Daoy (cell line): ENCODE measurements around the genes TMC8, TK1 and SOCS3.

DNA sequence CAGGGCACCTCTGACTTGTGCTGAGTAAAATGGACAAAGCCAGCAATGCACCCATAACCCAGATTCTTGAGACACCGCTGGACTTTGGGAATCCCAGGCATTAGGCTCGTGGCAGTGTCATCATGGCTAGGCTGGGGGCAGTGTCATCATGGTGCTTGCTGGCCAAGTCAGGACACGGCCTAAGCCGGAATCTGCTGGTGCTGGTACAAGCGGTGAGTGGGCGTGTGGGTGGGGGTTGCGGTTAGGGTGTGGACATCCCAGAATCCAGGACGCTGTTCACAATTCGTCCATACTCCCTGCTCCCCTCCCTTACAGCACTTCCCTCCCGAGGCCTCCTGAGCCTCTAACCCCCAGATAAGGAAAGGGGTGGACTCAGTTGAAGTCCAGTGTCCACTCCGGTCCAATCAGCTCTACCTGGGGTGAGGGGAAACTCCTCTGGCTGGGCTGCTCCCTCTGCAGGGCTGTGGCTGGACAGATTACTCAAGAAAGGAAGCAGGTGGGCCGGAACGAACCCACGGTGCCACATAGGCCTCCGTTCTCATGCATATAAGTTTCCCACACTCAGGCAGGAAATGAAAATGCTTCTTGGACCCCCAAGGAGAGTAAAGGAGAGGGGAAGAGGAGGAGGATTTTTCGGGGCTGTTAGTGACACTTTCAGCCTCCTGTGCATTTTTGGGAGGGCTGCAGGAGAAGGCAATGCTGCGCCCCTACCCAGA, 1.6 kb upstream of the SEPTIN9 start:
- RAMPAGE, long total RNA: no peak

- RAMPAGE, long total RNA: no peak
Measured at GRCh38 chr17:77280837-77281382, 389 bp upstream of the SEPTIN9 start.

GRCh38 chr17:77322391-77322718, 41.1 kb downstream of the SEPTIN9 start:
- RAMPAGE, long total RNA: no peak

GRCh38 chr17:77350154-77350692, 68.9 kb downstream of the SEPTIN9 start:
- RAMPAGE, long total RNA: no peak

DNA sequence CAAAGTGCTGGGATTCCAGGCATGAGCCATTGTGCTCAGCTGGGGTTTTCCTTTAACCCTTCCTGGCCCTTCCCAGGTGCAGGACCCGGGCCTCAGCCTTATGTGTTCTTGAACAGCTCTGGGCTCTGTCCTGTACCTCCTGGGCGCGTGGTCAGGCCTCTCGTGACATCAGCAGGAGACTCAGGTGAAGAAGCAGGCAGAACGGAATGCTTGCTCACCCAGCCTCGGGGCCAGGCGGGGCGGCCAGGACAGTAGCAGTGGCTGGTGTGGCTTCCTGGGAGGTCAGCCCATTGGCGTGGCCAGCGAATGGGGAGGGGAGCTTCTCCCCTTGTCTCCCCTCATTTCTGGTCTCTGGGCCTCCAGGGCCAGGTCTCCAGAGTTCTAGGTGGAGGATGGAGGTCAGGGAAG, 140.8 kb downstream of the SEPTIN9 start:
- RAMPAGE, long total RNA: no peak

DNA sequence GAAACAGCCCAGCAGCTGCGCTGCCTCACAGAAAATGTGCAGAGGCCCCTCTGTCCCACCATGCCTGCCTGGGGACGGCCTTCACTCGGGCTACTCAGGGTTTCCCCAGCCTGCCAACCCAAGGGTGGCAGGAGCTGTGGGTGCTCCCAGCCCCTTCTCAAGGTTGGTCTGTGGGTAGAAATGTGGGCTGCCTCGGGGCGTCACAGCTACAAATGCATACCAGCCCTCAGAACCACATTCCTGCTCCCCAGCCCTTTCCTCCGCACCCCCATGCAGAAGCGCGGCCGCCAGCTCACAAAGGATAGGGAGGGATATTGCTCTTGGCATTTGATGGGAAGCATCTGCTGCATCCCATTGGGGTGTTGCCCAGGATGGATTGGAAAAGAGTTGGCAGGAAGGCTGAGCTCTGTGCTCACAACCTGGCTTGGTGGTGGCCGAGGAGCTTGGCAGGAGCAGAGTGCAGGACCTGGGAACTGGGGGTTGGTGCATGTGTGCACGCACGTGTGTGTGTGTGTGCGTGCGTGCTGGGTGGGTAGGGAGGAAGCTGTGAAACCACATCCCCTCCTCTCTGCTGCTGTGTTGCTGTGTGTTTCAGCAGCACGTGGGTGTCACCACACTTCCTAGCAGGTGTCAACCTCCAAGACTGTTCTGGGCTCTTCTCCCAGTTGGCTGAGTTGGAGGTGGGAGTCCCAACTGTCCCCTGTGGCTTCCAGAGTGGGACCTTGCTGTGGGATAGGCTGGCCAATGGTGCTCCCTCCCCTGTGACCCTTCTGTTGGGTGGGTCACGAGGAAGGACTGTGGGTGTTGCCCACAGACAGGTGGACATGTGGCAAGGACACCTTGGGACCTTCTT, 164.0 kb downstream of the SEPTIN9 start:
- RAMPAGE, long total RNA: no peak

- RAMPAGE, long total RNA: no peak
Measured at GRCh38 chr17:77523635-77523960, 242.3 kb downstream of the SEPTIN9 start.

DNA sequence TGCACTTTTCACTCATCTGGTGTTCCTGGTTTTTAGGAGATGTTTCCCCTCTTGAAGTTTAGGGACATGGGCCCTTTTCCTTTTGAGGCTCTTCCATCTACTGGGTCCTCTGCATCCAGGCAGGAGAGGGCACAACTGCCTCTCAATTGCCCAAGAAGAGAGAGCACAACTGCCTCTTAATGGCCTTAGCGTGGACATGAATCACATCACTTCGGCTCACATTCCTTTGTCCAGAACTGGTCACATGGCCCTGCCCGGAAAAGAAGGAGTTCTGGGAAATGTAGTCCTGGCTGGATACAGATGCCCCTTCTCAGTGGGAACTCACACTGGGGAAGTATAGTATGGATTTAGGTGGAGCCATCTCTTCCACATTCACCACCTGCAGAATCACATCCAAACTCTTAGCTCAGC, 9.7 kb upstream of the TNRC6C start:
- RAMPAGE, long total RNA: no peak

GRCh38 chr17:77970323-77970943, 11.9 kb downstream of the TNRC6C start:
- RAMPAGE, long total RNA: no peak

- RAMPAGE, long total RNA: no peak
Measured at GRCh38 chr17:78049644-78050649, 78.6 kb downstream of the TMC6 start.

DNA sequence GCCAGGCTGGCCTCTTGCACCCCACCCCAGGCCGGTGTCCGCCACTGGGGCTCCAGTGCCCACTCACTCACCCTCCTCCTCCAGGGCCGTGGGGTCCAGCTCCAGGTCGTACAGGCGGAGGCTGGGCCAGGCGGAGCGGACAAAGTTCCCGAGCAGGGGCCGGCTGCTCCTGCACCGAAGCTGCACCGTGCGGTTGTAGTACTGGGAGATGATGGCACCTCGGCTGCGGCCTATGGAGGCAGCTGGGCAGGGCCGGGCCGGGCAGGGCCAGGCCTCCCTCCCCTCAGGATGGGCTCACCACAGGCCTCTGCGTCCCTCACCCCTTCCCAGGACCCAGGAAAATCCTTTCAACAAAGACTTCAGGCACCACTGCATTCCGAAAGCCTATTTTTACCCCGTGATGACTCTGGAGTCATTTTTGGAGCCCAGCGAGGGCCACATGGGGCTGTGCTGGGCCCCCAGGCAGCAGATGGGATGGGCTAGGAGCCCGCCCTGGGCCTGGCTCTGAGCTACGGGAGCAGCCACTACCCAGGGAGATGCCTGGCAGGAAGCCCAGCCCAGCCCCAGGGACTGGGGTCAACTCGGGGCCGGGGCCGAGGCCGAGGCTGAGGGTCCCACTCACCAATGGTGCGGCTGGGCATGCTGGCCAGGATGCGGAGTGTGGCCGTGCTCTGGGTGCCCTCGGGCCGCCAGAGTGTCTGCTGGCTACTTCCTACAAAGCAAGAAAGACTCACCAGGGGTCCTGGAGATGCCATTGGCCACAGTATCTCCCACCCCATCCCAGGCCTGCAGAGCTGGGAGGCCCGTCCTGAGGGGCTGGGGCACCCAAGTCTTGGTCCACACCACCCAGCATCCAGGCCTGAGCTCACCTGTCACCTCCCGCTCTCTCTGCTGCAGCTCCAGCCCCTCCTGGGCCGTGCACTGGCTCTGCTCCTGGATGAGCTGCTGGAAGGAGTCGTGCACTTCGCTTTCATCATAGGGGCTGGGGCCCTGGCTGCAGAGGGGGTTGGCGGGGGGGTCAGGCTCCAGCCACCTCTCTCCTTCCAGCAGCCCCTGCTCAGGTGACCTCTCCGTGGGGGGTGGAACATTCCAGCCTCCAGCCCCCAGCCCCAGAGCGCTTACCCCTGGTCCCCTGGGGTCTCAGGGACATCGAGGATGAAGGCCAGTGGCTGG, 2.5 kb downstream of the TMC6 start:
- RAMPAGE, long total RNA: no peak

- RAMPAGE, long total RNA: no peak
Measured at GRCh38 chr17:78130525-78131153, at the start of gene TMC8. Gene TMC8 (plus strand): TSS chr17:78130771.

GRCh38 chr17:78145102-78145997, 835 bp upstream of the C17orf99 start:
- RAMPAGE, long total RNA: no peak

DNA sequence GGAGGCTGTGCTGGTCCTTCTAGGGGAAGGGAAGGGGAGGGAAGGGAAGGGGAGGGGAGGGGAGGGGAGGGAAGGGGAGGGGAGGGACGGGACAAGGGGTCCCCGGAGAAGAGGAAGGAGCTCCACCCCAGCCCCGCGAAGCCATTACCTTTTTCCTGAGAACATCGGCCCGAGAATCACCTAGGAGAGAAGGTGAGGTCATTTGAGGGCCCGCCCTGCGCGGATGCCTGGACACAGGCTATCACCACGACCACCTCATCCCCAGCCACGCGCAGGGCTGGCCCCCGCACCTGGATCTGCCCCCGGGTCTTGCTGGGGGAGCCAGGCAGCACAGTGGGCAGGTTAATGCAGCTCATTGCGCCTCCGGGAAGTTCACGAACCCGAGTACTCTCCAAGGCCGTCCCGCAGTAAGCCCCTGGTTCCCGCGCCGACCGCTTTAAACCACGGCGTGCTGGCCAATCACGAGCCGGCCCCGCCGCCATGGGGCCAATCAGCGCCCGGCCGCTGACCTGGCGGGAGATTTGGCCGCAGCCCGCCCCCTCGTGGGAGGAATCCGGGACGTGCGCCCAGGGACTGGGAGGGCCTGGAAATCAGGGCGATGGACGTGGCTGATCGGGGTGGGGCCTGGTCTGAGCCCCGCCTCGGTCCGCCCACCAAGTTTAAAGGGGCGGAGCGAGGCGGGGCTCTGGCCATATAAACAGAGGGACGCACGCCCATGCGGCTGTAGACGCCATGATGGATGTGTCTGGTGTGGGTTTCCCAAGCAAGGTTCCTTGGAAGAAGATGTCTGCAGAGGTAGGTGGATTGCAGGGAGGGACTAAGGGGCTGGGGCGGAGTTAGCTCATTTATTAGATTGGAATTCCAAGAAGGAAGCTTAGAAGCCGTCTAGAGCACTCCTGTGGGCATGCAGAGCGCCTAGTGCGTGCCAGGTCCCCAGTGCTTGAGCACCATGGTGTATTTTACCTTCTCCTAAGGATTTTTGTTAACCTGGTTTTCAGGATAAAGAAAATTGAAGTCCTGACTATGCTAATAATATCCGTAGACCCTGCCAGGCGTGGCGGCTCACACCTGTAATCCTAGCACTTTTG, at the start of gene TK1:
TSS of gene TK1 (minus strand) at position 414 of the 1,088 bp plus-strand sequence.
- RAMPAGE, long total RNA: no peak

- RAMPAGE, long total RNA: no peak
Measured at GRCh38 chr17:78222615-78223667, 8.5 kb upstream of the TMEM235 start.

- RAMPAGE, long total RNA: no peak
Measured at GRCh38 chr17:78325114-78325766, 34.6 kb downstream of the SOCS3 start.

DNA sequence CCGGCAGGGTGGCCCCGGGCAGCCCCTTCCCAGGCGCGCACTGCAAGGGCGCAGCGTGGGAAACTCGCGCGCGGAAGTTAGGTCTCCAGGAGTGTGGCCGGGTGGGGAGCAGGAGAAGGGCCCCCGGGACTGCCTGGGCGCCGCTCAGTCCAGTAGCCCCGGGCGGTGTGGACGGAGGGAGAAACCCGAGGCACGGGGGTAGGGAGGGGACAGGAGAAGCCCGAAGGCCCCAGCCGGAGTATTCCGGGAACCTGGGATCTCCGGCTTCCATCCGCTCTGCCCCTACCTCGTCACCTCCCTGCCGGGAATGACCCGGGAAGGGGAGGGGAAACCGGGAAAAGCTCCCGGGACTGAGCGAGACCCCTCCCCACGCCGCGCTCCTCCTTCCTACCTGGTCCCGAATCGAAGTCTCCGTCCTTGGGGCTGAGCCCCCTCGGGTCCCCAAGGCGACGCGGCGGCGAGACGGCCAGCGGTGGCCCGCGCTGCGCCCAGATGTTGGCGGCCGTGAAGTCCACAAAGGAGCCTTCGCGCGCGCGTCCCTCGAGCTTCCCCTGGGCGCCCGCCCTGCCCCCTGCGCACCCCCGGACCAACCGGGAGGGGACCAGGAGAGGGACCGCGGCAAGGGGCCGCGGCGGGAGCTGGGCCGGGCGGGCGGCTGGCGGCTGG, 385 bp downstream of the SOCS3 start:
- RAMPAGE, long total RNA: no peak

DNA sequence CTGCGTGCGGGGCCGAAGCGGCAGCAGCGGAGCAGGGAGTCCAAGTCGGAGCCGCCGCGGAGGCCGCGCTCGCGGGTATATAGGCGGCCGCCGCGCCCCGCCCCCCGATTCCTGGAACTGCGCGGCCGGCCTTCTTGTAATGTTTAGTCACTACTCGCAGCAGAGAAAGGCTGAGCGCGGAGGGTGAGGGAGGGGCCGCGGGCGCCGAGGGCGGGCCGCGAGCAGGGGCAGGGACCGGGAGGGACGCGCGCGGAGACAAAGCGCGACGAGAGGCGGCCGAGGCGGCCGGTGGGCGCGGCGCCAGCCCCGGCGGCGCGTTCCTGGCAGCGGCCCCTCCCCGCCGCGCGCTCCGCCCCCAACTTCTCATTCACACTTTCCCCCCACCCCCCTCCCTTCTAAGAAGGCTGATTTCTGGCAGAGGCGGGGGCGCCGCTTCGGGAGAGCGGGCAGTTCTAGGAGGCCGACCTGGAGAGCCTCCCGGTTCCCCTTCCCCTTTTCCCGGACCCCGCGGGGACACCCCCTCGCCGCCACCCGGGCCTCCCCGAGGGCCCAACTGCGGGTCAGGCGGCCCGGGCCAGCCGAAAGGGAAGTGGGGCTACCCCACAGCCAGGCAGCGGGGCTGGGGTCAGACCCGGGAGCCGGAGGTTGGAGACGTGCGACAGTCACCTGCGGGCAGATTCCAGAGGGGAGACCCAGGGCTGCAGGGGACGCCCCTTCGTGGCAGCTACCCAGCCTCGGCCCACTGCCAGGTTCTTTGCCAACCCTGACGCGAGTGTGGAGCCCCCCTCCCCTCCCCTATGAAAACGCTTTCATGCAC, at the start of gene SOCS3:
TSS of gene SOCS3 (minus strand) at position 53 of the 817 bp plus-strand sequence.
- RAMPAGE, long total RNA: no peak

- RAMPAGE, long total RNA: no peak
Measured at GRCh38 chr17:78378795-78379483, 490 bp downstream of the PGS1 start.

DNA sequence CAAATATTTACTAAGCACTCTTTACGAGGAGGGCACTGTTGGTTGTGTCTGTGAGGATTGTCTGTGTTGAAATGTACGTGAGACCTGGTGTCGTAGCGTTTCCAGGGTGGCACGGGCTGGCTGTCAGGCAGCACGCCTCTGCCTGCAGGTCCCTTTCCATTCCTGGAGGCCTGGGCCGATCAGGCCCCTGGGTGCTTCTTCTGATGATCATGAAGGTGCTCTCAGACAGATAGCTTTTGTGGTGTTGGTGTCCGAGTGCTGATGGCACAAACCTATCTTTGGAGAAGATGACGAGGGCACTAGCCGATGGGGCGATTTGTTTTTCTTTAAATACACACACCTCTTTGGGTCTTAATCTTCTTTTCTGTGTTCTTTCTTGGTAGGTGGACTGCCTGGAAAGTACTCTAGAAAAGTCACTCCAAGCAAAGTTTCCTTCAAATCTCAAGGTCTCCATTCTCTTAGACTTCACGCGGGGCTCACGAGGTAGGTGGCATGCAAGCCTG, 19.5 kb downstream of the PGS1 start:
- RAMPAGE, long total RNA: no peak